Psoas muscle (tissue), 2 donors: ENCODE measurements around a stretch of chr3.

GRCh38 chr3:128433021-128433548, 33.6 kb downstream of the DNAJB8 start:
- PRO-cap, 2 experiments, result no peak in any of the 2 experiments

GRCh38 chr3:128497493-128498205, 4.6 kb upstream of the GATA2 start:
- PRO-cap, 2 experiments, result no peak in any of the 2 experiments

GRCh38 chr3:128503044-128503620, 10.1 kb upstream of the GATA2 start:
- PRO-cap, 2 experiments, result no peak in any of the 2 experiments

DNA sequence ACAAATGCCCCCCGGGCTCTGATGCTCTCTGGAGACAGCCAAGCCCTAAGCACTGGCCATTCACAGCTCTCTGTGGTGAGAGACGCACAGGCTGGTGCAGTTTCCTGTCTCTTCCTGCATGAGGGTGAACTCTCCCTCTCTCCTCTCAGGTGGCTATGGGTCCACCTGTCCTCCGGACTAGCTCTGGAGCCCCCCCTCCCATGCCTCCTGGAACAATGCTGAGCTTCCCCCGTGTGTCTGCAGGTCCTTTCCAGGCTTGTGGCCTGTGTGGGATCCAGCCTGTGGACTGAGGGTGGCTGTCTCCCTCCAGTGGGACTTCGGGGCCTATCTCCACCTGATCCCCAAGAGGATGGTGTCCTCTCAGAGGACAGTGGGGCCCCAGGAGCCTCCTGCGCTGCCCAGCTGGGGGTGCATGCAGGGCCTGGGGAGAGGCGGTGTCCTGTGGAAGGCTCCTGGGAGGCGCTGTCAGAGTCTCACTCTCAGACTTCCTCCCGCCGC, 30.3 kb upstream of the GATA2 start:
- PRO-cap, 2 experiments, result no peak in any of the 2 experiments

- PRO-cap, 2 experiments, result no peak in any of the 2 experiments
Observed at GRCh38 chr3:128573465-128573811, 77.2 kb downstream of the RPN1 start.

DNA sequence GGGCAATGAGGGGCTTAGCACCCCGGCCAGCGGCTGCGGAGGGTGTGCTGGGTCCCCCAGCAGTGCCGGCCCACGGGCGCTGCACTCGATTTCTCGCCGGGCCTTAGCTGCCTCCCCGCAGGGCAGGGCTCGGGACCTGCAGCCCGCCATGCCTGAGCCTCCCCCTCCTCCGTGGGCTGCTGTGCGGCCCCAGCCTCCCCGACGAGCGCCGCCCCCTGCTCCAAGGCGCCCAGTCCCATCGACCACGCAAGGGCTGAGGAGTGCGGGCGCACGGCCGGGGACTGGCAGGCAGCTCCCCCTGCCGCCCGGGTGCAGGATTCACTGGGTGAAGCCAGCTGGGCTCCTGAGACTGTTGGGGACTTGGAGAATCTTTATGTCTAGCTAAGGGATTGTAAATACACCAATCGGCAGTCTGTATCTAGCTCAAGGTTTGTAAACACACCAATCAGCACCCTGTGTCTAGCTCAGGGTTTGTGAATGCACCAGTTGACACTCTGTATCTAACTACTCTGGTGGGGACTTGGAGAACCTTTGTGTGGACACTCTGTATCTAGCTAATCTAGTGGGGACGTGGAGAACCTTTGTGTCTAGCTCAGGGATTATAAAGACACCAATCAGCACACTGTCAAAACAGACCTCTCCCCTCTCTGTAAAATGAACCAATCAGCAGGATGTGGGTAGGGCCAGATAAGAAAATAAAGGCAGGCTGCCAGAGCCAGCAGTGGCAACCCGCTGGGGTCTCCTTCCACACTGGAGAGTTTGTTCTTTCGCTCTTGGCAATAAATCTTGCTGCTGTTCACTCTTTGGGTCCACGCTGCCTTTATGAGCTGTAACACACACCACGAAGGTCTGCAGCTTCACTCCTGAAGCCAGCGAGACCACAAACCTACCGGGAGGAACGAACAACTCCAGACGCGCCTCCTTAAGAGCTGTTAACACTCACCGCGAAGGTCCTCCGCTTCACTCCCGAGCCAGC, 3.2 kb upstream of the RPN1 start:
- PRO-cap, 2 experiments, result no peak in any of the 2 experiments

- PRO-cap, 2 experiments, result no peak in any of the 2 experiments
Observed at GRCh38 chr3:128743275-128743884, 17.4 kb downstream of the RAB7A start.

- PRO-cap, 2 experiments, result no peak in any of the 2 experiments
Observed at GRCh38 chr3:128750883-128751298, 24.9 kb downstream of the RAB7A start.

DNA sequence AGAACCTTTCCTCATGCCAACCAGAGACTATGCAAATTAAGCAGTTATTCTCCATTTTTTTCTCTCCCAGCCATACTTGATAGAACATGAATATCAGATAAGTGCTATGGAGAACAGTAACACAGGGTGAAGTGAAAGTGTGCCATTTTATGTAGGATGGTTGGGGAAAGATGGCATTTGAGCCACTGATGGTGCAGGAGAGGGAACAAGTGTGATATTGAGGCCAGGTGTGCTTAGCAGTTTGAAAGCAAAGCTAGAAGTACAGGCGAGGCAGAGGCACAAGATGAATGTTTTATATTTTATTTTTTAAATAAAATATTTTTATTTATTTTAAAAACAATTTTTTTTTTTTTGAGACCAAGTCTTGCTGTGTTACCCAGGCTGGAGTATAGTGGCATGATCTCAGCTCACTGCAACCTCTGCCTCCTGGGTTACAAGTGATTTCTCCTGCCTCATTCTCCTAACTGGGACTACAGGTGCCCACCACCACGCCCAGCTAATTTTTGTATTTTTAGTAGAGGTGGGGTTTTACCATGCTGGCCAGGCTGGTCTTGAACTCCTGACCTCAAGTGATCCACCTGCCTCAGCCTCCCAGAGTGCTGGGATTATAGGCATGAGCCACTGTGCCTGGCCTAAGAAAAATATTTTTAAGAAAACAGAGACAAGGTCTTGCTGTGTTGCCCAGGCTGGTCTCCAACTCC, 31.4 kb downstream of the RAB7A start:
- PRO-cap, 2 experiments, result no peak in any of the 2 experiments

DNA sequence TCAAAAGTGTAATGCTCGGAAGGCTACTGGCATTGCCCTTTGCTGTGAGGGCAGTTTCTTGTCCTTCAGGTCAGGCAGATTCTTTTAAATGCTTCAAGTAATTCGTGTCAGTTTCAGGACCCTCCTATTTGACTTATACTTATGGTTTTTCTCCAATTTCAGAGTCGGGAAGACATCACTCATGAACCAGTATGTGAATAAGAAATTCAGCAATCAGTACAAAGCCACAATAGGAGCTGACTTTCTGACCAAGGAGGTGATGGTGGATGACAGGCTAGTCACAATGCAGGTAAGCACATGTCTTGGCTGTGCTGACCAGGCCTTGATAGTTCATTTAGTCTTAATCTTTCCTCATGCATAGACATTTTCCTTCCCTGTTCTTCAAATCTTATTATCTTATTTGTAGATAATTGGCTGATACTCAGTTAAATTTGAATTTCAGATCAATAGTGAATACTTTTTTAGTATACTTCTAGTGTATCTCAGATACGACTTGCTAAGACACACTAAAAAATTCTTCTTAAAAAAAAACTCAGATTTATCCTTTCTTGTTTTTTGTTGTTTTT, 71.9 kb downstream of the RAB7A start:
- PRO-cap, 2 experiments, result no peak in any of the 2 experiments

- PRO-cap, 2 experiments, result no peak in any of the 2 experiments
Observed at GRCh38 chr3:128803828-128804829, 75.3 kb upstream of the ACAD9 start.

GRCh38 chr3:128878441-128879318, 740 bp upstream of the ACAD9 start:
- PRO-cap, 2 experiments, result peak in 2 of 2 experiments; most common plus-strand start chr3:128878969 (in 1); most common minus-strand start chr3:128878810 (in 1)

DNA sequence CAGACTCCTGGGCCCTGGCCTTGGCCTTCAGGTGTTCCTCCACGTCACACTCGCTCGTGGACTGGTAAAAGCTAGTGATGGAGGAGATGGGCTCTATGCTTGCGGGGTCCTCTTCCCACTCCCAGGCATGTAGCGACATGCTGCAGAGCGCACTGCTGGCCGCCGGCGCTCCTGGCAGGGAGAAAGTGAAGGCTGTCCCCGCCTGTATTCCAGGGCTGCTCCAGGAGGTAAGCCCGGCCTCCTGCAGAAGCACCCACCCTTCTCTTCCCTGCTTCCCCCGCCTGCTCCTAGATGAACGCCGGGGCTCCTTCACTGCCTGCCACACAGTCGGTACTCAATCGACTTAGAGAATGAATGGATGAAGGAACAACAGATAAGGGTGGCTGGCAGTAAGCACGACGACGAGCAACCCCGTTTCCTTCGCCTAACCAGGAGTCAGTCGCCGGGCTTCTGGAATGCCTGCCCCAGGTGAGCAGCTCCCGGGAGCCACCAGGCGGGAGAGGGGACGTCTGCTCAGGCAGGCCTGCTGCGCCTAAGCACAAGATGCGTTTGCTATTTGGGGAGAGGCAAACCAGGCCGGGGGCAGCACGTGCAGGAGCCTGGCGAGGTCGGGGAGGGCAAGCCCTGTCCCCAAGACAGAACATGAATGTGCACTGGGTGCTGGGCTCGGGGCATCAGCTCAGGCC, 567 bp downstream of the CFAP92 start:
- PRO-cap, 2 experiments, result no peak in any of the 2 experiments

DNA sequence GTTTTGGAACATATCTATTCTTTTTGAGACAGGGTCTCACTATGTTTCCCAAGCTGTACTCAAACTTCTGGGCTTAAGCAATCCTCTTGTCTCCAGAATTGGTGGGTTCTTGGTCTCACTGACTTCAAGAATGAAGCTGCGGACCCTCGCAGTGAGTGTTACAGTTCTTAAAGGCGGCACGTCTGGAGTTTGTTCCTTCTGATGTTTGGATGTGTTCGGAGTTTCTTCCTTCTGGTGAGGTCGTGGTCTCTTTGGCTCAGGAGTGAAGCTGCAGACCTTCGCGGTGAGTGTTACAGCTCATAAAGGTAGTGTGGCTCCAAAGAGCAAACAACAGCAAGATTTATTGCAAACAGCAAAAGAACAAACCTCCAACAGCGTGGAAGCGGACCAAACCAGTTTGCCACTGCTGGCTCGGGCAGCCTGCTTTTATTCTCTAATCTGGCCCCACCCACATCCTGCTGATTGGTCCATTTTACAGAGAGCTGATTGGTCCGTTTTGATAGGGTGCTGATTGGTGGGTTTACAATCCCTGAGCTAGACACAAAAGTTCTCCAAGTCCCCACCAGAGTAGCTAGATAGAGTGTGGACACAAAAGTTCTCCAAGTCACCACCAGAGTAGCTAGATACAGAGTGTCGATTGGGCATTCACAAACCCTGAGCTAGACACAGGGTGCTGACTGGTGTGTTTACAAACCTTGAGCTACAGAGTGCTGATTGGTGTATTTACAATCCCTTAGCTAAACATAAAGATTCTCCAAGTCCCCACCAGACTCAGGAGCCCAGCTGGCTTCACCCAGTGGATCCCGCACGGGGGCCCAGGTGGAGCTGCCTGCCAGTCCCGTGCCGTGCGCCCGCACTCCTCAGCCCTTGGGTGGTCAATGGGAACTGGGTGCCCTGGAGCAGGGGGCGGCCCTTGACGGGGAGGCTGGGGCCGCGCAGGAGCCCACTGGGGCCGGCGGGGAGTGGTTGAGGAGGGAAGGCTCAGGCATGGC, 7.2 kb downstream of the GP9 start:
- PRO-cap, 2 experiments, result no peak in any of the 2 experiments

DNA sequence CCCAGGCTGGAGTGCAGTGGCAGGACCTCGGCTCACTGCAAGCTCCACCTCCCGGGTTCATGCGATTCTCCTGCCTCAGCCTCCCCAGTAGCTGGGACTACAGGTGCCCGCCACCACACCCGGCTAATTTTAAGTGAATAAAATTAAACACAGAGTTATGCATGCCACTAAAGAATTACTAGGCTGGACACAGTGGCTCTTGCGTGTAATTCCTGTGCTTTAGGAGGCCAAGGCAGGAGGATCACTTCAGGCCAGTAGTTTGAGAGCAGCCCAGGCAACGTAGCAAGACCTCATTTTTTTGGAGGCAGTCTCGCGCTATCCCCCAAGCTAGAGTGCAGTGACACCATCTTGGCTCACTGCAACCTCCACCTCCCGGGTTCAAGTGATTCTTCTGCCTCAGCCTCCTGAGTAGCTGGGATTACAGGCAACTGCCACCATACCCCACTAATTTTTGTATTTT, 4.7 kb upstream of the ISY1 start:
- PRO-cap, 2 experiments, result no peak in any of the 2 experiments

GRCh38 chr3:129175844-129176703, 7.6 kb downstream of the CNBP start:
- PRO-cap, 2 experiments, result peak in 1 of 2 experiments; most common plus-strand start chr3:129176339 (in 1); most common minus-strand start chr3:129176083 (in 1)

DNA sequence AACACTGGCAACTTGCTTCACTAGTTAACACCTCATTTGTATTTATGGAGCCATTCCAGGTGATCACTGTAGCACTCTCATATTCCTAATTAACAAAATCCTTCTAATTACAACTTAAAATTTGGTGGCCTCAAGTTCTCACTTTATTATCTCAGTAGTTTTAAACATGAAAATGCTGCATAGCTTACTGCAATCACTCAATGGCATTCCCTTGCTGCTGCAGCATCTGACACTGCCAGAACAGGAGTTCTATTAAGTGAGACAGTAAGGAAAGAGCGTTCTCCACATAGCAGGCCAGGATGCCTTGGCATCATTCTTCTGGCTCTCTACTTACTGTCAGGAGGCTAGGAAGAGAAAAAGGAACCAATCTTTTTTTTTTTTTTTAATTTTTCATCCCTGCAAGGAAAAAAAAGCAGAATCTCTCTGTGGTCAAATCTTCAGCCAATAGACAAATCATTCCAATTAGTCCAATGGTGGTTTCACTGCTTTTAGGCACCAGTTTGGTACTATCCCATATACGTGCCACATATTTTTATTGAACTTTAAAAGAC, 3.2 kb downstream of the CNBP start:
- PRO-cap, 2 experiments, result peak in 2 of 2 experiments; most common plus-strand start position 238 of the sequence (in 1); most common minus-strand start position 228 of the sequence (in 2)

DNA sequence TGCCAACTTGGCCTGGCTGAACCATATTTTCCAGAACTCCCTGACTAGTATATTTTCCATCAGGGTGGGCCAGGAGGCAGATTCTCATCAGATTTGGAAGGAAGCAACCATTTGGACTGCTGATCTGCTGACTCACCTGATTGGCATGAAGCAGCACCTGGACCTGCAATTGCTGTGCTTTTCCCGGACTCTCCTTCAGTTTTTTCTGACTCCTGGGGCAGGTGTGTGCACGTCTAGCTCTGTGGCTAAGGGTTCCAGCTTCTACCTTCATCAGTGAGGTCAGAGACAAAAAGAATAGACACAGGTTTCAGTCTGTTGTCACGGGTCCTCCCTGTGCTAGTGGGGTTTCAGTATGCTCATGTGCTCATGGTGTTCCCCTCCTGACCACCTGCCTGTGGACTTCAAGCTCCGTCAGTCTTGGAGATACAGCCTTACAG, 6.0 kb downstream of the H1-10 start:
- PRO-cap, 2 experiments, result no peak in any of the 2 experiments

DNA sequence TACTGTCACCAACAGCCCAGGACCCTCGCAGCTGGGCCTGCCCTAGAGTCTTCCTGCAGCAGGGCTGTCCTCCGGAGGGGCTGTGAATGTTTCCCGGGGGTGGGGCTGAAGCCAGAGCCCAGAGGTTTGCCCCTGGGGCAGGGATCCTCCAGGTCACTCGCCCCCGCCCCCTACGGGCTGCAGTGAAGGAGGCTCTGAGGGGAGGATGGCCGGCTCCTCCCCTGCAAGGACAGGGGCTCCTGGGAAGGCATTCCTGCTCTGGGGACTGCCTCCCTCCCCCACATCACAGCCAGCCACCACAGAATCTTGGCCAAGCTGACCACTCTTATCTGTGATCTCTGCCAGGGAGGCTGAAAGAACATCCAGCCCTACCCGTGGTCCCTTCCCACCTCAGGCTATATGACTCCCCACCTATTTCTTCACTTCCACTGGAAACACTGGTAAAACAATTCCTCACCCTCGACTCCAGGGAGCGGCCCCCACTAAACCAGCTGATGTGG, 28.5 kb upstream of the H1-10 start:
- PRO-cap, 2 experiments, result no peak in any of the 2 experiments

GRCh38 chr3:129379621-129380068, 48.8 kb downstream of the EFCAB12 start:
- PRO-cap, 2 experiments, result no peak in any of the 2 experiments